Testis (tissue), 5 donors: ENCODE measurements around a stretch of chr2.

GRCh38 chr2:46313867-46314672 lies 16.9 kb downstream of the EPAS1 start:
- PRO-cap, 3 experiments = peak in 1 of 3 experiments; most common plus-strand start chr2:46314251 (in 1); most common minus-strand start chr2:46314132 (in 1)
- RAMPAGE, long total RNA, 2 experiments = no peak in any of the 2 experiments
- RRBS = no CpG with 5 or more reads among the region's 9 CpGs

- PRO-cap, 3 experiments = no peak in any of the 3 experiments
- RAMPAGE, long total RNA, 2 experiments = no peak in any of the 2 experiments
- RRBS = no CpG with 5 or more reads among the region's 7 CpGs
Observed at GRCh38 chr2:46642008-46642991, 25.3 kb downstream of the CRIPT start.

GRCh38 chr2:46653355-46653675 lies 36.3 kb downstream of the CRIPT start:
- PRO-cap, 3 experiments = no peak in any of the 3 experiments
- RAMPAGE, long total RNA, 2 experiments = no peak in any of the 2 experiments
- RRBS = no CpG with 5 or more reads among the region's 4 CpGs

DNA sequence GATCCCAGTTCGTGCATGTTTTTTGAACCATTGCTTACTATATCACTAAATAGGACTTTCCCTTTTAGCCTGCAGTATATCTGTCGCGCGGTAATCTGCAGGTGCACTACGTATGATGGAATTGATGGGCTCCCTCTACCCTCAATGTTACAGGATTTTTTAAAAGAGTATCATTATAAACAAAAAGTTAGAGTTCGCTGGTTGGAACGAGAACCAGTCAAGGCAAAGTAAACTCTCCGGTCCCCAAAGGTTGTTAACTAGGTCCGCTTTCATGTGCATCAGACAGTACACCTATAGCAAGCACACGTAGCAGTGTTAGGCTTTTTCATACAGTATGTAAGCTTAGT lies 60.8 kb downstream of the SOCS5 start:
- PRO-cap, 3 experiments = no peak in any of the 3 experiments
- RAMPAGE, long total RNA, 2 experiments = no peak in any of the 2 experiments
- RRBS = no CpG with 5 or more reads among the region's 10 CpGs

- PRO-cap, 3 experiments = no peak in any of the 3 experiments
- RAMPAGE, long total RNA, 2 experiments = no peak in any of the 2 experiments
- RRBS = no CpG with 5 or more reads among the region's 11 CpGs
Observed at GRCh38 chr2:46878726-46879402, 36.7 kb downstream of the MCFD2 start.

DNA sequence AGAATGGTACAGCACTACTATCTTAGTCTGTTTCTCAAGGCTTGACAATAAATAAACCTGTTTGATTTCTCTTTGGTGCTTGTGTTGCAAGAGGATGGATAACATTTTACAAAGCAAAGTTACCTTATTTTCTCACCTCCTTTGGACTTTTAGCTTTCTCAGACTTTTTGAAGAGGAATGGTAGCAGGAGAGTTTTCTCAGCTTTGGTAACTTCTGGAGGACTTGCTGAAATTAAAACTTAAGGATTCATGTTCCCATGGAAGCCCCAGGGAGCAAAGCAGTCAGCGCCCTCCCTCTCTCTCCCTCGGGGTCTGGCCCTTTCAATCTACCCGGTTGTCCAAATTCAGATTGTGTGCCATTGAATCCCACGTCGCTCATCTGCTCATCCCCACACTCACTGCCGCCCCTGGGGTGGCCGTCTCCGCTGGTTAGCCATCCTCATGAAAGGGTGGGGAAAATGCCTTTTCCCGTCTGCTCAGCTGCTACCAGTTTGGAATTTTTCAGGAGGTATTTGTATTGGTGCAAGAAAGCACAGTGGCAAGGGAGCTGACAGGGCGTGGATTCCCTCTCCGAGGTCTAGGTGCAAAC lies 27.2 kb downstream of the MCFD2 start:
- PRO-cap, 3 experiments = no peak in any of the 3 experiments
- RAMPAGE, long total RNA, 2 experiments = no peak in any of the 2 experiments
- RRBS = no CpG with 5 or more reads among the region's 11 CpGs

DNA sequence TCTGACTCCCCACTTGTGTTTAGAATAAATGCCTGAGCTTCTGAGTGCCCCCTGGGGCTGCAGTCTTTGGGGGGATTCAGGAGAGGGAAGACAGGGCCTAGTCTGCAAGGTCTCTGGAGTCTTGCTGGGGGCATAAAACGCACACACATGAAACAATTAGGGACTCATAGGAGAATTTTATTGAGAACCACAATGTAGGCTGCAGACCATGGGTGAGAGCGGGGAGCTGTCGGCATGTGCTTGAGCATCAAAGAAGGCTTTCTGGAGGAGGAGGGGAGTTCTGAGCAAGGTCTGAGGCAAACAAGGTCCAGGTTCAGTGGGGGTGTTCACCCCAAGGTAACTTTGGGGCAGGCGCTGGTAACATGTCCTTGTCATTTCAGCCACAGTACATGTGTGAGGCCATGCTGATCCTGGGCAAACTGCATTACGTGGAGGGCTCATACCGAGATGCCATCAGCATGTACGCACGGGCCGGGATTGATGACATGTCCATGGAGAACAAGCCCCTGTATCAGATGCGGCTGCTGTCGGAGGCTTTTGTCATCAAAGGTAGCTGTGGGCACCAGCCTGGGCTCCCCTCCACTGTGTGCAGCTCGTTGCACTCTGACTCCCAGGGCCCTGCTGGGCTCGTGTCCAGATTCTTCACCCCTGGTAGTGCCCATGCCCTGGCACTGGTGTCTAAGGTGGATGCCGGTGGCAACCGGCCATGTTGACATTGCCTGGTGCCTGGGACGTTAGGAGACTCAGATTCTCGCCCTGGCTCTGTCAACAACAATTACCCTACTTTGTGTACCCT lies 15.6 kb downstream of the TTC7A start:
- PRO-cap, 3 experiments = no peak in any of the 3 experiments
- RAMPAGE, long total RNA, 2 experiments = no peak in any of the 2 experiments
- RRBS = no CpG with 5 or more reads among the region's 17 CpGs

DNA sequence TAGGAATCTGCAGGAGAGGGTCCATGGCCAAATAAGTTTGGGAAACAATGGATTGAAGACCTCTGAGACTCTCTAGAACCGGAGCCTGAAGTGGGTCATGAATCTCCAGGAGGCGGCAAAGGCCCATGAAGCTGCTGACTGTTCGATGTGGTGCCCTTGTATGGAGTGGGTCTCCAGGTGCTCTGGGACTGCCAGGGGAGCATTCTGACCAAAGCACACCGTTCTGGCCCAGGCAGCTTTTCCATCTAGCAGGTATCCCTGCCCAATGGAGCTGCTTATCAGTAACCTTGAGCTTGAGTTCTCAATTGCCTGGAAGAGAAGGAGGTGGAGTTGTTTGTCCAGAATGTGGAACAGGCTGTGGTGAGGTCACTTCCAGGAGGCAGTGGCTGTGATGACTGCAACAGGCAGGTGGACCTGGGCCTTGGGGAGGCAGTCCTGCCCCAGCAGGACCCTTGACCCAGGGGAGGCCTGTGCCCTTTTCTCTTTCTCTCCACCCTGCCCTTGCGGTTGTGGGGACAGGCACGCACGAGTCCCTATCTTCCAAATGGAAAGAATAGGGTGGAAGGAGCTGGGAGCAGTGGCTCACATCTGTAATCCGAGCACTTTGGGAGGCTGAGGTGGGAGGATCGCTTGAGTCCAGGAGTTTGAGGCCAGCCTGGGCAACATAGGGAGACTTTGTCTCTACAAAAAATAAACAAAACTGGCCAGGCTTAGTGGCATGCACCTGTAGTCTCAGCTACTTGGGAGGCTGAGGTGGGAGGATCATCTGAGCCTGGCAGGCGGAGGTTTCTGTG lies 40.7 kb downstream of the TTC7A start:
- PRO-cap, 3 experiments = no peak in any of the 3 experiments
- RAMPAGE, long total RNA, 2 experiments = no peak in any of the 2 experiments
- RRBS = no CpG with 5 or more reads among the region's 10 CpGs

GRCh38 chr2:46997908-46998362 lies 56.9 kb downstream of the TTC7A start:
- PRO-cap, 3 experiments = no peak in any of the 3 experiments
- RAMPAGE, long total RNA, 2 experiments = no peak in any of the 2 experiments
- RRBS = no CpG with 5 or more reads among the region's 5 CpGs

- PRO-cap, 3 experiments = no peak in any of the 3 experiments
- RAMPAGE, long total RNA, 2 experiments = no peak in any of the 2 experiments
- RRBS = no CpG with 5 or more reads among the region's 7 CpGs
Observed at GRCh38 chr2:47003958-47004709, 63.1 kb downstream of the TTC7A start.

DNA sequence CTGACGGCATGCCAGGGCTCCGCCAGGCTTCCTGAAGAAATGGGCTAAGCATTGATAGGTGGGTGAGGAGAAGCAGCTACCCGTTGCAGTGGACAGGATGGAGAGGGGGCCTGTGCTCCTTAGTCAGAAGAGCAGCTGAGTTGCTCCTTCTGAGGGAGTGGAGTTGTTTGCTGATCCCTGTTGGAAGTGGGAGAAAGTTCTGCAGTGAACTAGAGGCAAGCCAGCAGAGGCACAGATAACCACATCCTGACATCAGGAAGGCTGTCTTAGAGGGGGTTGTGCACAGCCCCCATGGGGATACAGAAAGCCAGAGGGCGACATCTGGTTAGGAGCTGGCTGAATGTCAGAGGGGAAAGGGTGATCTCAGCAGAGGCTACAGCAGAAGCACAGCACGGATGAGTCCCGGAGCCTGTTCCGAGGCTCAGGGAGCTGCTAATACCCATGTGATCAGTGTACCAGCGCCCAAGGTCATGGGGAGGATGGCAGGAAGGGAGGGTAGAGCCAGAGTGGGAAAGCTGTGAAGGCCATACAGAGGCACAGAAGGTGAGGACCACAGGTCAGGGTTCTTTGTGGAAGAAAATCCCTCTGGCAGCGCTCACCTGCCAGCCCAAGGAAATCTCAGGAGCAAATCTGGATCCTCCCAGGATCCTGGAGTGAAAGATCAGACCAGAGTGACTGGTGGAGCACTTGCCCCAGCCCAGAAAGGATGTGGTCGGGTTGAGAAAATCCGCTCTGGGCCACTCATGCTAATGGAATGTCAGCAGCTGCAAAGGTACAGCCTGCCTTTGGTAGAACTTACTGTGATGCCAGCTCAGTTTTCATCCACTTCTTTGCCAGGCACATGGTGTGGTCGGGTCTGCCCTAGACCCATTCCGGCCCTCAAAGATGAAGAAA lies 102.3 kb downstream of the TTC7A start:
- PRO-cap, 3 experiments = peak in 3 of 3 experiments; most common plus-strand start position 498 of the sequence (in 3); most common minus-strand start position 397 of the sequence (in 2)
- RAMPAGE, long total RNA, 2 experiments = no peak in any of the 2 experiments
- RRBS = 66% methylated on average over 1 of the region's 13 CpGs

DNA sequence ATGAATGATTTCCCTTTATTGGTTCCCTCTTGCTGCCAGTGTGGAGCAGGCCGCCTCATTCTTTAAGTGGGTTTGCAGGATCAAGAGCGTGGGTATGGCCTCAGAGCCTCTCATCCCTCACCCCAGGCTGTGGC lies 89.0 kb downstream of the STPG4 start:
- PRO-cap, 3 experiments = no peak in any of the 3 experiments
- RAMPAGE, long total RNA, 2 experiments = no peak in any of the 2 experiments
- RRBS = no CpG with 5 or more reads among the region's 2 CpGs

- PRO-cap, 3 experiments = no peak in any of the 3 experiments
- RAMPAGE, long total RNA, 2 experiments = no peak in any of the 2 experiments
- RRBS = no CpG with 5 or more reads among the region's 24 CpGs
Observed at GRCh38 chr2:47073679-47074687, 81.1 kb downstream of the STPG4 start.

DNA sequence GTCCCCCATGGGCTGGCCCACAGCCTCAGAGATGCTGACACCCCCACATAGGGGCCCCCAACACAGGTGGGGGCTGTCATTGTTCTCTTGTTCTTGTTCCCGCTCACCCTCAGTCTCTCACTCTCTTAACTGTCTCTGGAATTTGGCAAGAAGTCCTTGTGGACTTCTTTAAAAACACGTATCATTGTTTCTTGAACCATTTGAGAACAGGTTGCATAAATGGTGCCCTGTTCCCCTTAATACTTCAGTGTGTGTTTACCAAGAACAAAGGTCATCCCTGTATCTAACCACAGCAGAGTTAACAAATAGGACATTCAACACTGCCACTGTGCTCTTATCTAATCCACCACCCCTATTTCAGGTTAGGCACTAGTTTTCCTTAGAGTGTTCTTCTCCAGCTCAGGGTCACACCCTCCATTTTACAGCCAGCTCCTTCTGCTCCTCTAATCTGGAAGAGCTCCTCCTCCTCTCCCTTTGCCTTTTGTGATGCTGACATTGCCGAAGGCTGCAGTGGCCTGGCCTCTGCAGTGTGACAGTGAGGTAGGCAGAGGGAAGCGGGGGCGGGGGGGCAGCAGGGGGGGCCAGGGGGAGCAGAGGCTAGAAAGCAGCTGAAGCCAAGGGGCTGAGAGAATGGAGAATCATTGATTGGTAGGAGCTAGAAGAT lies 76.1 kb downstream of the STPG4 start:
- PRO-cap, 3 experiments = no peak in any of the 3 experiments
- RAMPAGE, long total RNA, 2 experiments = no peak in any of the 2 experiments
- RRBS = no CpG with 5 or more reads among the region's 5 CpGs

DNA sequence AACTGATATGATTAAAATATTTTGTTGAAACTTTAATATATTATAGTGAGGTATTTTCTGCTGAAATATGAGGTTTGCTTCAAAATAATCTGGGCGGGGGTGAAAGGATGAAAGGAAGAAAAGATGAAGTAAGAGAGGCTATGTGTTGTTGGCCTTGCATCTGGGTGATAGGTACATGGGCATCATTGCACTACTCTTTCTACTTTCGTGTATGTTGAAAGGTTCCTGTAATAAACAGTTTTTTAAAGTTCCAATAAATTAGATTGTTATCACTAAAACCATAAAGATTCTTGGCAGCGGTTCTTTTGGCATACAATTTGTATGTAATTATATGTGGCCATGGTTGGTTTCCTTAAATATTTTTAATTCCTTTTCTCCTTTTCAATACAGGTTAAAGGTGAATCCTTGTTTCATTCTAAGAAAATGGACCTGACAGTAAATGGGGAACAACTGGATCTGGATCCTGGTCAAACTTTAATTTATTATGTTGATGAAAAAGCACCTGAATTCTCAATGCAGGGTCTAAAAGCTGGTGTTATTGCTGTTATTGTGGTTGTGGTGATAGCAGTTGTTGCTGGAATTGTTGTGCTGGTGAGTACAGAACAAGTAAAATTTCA lies 10.4 kb downstream of the EPCAM start:
- PRO-cap, 3 experiments = no peak in any of the 3 experiments
- RAMPAGE, long total RNA, 2 experiments = no peak in any of the 2 experiments
- RRBS = no CpG with 5 or more reads among the region's 3 CpGs

GRCh38 chr2:47690715-47691191 lies 92.2 kb upstream of the MSH6 start:
- PRO-cap, 3 experiments = no peak in any of the 3 experiments
- RAMPAGE, long total RNA, 2 experiments = no peak in any of the 2 experiments
- RRBS = no CpG with 5 or more reads among the region's 34 CpGs

- PRO-cap, 3 experiments = no peak in any of the 3 experiments
- RAMPAGE, long total RNA, 2 experiments = no peak in any of the 2 experiments
- RRBS = no CpG with 5 or more reads among the region's 4 CpGs
Observed at GRCh38 chr2:47876724-47877588, 29.3 kb downstream of the FBXO11 start.

- PRO-cap, 3 experiments = no peak in any of the 3 experiments
- RAMPAGE, long total RNA, 2 experiments = no peak in any of the 2 experiments
- RRBS = no CpG with 5 or more reads among the region's 6 CpGs
Observed at GRCh38 chr2:48249473-48250515, 64.7 kb upstream of the FOXN2 start.

- PRO-cap, 3 experiments = no peak in any of the 3 experiments
- RAMPAGE, long total RNA, 2 experiments = no peak in any of the 2 experiments
Observed at GRCh38 chr2:48253335-48253663, 61.2 kb upstream of the FOXN2 start.

- PRO-cap, 3 experiments = no peak in any of the 3 experiments
- RAMPAGE, long total RNA, 2 experiments = no peak in any of the 2 experiments
- RRBS = no CpG with 5 or more reads among the region's 1 CpG
Observed at GRCh38 chr2:48345231-48345430, 30.6 kb downstream of the FOXN2 start.